SJSA1 (cell line): ENCODE measurements around a stretch of chr18.

- RAMPAGE, long total RNA: no peak
Observed at GRCh38 chr18:79986624-79987369, 1.6 kb downstream of the TXNL4A start.

DNA sequence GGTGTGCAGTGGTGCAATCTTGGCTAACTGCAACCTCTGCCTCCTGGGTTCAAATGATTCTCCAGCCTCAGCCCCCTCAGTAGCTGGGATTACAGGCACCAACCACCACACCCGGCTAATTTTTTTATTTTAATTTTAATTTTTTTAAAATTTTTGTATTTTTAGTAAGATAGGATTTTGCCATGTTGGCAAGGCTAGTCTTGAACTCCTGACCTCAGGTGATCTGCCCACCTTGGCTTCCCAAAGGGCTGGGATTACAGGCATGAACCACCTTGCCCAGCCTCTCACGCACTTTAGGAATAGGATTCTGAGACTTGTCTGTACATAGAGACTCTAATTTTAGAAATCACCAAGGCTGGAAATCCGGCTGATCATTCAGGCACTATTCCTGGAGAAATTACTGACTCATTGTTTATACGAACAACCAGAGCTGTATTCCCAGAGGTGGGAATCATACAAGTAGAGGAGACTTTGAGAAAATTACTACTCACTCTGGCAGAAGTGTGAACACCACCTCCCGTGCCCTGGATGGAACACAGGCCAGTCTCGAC lies 6.0 kb upstream of the ADNP2 start:
- RAMPAGE, long total RNA: no peak

DNA sequence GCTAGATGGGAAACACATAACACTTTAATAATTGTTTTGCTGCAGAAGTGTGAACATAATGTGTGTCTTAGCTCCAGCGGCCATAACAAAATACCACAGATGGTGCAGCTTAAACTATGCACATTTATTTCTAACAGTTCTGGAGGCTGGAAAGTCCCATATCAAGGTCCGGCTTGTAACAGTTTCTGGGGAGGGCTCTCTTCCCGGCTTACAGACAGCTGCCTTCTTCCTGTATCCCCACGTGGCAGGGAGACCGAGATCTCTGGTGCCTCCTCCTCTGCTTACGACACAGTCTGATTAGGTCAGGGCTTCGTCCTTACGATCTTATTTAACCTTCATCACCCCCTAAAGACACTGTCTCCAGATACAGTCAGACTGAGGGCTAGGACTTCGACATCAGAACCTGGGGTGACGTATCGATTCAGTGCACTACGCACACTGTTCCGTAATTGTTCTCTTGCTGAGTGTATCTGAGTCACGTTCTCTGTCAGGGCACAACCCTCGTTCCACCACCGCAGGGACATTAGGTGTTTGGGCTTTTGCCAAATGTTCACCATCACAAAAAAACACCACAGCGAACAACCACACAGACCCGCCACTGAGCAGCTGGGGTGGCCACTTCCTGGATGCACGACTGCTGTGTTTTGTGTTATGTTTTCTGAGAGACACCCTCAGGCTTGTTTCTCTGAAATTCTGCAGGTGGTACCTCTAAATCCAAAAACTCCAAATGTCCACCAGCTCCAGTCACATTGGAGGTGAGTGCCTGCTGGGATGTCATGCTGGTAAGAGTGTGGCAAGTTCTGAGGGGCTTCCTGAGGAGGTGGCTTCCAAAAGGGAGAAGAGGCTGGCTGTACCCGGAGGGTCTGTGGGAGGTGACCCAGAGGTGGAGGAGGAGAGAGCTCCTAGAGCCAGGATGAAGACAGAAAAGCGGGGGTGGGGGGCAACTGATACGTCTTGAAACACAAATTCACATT lies 66.4 kb downstream of the ADNP2 start:
- RAMPAGE, long total RNA: no peak

DNA sequence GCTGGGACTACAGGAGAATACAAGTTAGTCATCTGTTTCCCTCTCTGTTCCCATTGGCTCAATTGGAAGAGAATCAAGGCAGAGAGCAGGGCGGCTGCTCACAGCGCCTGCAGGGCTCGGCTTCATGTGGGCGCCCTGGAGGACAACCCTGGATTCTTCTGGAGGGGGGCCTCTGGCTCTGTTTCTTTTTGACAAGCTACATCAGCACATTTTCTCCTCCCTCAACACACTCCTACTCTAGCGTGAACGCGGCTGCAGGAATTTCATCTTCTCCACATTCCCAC lies 50.8 kb downstream of the PARD6G start:
- RAMPAGE, long total RNA: no peak